GM12891 (cell line): ENCODE measurements around a stretch of chr7.

GRCh38 chr7:115094-115394 is 77.3 kb upstream of the FAM20C start:
- RRBS: no CpG with 5 or more reads among the region's 4 CpGs

DNA sequence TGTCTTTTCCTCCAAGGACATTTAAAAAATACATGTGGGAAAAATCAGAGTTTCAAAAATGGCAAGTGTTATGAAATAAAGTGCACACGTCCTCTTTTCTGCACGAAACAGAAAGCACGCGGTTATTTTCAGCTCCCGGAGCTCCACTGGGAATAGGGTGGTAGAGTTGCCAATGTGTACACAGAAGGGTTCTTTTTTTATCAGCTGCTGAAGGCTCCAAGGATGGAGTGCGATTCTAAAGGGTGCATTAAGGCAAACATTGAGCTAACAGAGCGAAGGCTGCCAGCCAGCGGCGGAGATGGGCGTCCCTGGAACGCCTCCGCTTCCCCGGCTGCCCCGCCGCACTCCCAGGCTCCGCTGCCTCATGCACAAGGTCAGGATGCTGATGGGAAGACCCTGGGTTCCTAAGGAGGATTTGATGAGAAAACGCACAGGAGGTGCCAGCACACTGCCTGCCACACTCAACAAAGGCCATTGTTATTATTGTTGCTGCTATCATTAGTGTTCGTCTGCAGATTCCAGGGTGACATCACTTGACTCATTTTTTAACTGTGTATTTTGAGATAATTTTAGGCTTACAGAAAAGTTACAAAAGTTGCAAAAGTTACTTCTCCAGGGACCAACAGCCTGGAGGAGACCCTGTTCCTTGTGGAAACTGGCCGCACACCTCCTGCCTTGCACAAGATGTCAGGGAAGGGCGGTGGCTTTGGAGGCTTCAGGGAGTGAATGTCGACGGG is 62.5 kb upstream of the FAM20C start:
- RRBS: no CpG with 5 or more reads among the region's 22 CpGs

GRCh38 chr7:149880-150329 is 42.5 kb upstream of the FAM20C start:
- RRBS: no CpG with 5 or more reads among the region's 23 CpGs

- RRBS: no CpG with 5 or more reads among the region's 28 CpGs
Observed at GRCh38 chr7:187047-187713, 5.2 kb upstream of the FAM20C start.

- RRBS: no CpG with 5 or more reads among the region's 16 CpGs
Observed at GRCh38 chr7:212969-213605, 20.7 kb downstream of the FAM20C start.

GRCh38 chr7:220399-220937 is 28.1 kb downstream of the FAM20C start:
- RRBS: no CpG with 5 or more reads among the region's 27 CpGs

DNA sequence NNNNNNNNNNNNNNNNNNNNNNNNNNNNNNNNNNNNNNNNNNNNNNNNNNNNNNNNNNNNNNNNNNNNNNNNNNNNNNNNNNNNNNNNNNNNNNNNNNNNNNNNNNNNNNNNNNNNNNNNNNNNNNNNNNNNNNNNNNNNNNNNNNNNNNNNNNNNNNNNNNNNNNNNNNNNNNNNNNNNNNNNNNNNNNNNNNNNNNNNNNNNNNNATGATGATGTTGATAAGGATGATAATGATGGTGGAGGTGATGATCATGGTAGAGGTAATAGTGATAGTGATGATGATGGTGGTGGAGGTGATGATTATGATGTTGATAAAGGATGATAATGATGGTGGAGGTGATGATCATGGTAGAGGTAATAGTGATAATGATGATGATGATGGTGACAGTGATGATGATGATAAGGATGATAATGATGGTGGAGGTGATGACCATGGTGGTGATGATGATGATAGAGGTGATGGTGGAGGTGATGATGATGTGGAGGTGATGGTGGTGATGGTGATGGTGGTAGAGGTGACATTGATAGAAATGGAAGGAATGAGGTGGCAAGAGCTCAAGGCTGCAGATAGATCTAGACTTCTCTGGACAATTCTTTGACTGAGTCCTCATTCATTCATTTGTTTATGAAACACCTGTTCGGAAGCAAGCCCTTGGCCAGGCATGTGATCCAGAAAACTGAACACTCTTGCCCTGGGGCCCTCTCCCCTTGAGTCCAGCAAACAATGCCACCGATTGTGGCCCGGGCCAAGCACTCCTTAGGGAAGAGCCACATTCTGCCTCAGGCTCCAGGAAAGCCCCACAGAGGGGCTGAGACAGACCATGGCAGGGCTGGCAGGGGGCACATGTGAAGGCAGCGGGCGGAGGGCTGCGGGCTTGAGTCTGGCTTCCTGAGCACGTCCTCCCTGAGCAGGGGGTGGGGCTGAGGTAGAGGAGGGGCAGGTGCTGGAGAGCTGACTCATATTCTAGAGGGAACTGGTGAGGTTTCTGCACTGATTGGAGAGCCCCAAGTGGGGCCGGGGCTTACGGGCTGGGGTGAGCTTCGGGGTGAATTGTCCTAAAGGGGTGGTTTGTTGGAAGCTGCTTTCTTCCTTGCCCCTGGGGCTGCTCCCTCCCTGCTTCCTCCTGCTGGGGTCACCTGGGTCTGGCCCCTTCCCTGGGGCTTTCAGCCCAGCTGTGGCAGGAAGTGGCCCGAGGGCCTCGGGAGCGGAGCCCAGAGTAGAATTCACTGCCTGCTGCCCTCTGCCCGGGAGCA is 48.1 kb downstream of the FAM20C start:
- RRBS: no CpG with 5 or more reads among the region's 14 CpGs

- RRBS: 37% methylated on average over 2 of the region's 46 CpGs
Observed at GRCh38 chr7:252716-253674, 37.0 kb upstream of the FOXL3 start.

DNA sequence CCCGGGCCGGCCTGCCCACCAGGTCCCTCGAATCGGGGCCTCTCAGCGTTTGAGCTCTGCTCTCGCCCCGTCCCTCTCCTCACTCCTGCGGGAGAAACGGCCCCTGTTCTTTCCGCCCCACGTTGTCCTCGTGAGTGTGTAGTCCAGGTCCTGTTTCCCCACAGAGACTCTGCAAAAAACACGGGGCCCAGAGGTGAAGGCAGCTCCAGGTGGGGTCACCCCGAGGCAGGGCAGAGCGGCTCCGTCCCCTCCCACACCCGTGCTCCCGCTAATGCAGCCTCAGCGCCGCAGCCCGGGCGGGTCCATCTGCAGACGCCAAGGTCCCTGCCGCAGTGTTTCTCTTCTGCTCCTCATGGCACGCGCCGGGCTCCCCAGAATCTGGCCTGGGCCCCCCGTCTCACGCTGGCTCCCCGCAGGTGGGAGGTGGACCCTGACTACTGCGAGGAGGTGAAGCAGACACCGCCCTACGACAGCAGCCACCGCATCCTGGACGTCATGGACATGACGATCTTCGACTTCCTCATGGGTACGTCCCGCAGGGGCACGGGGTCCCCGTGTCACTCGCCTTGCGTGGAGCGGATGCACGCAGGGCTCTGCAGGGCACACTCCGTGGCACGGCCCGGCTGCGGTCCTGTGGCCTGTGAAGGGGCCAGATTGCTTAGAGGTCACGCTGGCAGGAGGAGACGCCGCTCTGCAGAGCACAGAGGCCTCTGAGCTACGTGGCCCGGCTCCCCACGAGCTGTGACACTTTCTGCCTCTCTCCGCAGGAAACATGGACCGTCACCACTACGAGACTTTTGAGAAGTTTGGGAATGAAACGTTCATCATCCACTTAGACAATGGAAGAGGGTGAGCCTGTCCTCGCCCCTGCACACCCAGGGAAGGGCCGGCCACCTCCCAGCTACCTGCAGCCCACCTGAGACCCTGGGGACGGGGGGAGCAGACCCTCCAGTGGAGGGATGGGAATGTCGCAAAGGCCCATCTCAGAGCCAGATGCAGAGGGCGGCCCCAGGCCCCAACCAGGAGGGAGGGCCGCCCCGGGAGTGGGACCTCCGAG is 33.4 kb upstream of the FOXL3 start:
- RRBS: 96% methylated on average over 10 of the region's 67 CpGs

- RRBS: 74% methylated on average over 5 of the region's 22 CpGs
Observed at GRCh38 chr7:259076-259498, 30.9 kb upstream of the FOXL3 start.

- RRBS: no CpG with 5 or more reads among the region's 33 CpGs
Observed at GRCh38 chr7:260450-261188, 29.4 kb upstream of the FOXL3 start.

GRCh38 chr7:318291-319522 is 28.7 kb downstream of the FOXL3 start:
- RRBS: no CpG with 5 or more reads among the region's 30 CpGs

DNA sequence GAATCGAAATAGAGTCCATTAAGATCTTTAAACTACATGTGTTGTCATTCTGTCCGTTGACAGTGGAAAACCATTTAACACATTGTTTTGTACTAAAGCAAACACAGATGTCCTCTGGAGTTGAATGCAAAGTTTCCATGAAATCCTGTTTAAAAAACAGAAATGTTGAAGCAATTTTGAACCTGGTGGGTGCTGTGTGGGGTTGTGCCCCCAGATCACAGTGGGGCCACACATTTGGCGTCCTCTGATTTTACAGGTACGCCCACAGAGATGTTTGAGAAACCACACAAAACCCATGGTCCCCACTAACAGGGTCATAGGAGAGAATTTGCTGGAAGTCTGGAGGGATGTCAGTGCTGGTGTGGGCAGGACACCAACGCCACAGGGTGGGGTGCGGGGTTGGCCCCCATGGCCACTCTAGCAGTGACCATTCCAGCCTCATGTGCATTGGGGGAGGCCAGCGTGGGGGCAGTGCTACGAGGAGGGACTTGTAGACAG is 33.8 kb downstream of the FOXL3 start:
- RRBS: no CpG with 5 or more reads among the region's 8 CpGs

- RRBS: 96% methylated on average over 4 of the region's 16 CpGs
Observed at GRCh38 chr7:353691-353916, 63.6 kb downstream of the FOXL3 start.

DNA sequence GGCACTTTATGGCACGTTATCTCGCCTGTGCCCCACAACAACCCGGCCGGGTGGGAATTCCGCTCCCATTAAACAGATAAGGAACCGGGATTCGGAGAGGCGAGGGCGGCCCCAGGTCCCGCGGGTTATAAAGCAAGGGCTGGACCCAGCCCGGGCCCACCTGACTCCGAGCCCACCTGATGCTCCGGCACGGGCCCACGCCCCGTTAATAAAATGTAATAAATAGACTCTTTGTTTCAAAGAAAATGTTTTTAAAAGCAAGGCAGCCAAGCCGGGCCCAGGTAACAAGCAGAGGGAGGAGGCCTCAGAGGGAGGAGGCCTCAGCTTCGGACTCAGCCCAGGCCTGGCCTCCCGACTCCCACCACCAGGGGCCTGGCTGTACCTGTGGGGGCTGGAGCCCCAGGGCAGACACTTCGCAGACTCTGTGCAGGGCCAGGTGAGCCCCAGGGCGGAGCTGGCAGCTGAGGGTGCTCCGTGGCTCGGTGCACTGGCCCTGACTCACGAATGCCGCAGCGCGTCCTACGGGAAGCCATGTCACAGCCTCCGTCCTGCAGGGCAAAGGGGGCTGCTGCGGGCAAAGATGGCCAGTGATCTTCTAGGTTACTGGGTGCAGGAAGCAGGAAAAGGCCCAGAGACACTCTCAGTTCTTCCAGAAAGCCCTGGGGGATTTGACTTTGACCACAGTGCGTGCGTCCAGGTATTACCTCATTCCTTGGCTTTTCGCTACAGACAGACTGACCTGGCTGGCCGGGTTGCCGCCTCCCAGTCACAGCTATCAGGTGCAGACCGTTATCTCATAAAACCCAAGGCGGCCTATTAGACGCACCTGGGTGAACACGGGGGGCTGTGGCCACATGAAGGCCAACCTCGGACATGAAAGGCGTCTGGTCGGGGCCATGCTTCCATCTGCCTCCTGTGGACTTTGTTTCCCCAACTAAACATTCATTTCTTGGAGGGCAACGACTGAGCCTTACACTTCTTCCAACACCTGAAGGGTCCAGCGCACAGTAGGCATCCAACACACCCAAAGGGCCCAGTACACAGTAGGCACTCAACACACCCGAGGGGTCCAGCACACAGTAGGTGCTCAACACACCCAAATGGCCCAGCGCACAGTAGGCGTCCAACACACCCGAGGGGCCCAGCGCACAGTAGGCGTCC is 80.1 kb downstream of the FOXL3 start:
- RRBS: 72% methylated on average over 11 of the region's 51 CpGs

DNA sequence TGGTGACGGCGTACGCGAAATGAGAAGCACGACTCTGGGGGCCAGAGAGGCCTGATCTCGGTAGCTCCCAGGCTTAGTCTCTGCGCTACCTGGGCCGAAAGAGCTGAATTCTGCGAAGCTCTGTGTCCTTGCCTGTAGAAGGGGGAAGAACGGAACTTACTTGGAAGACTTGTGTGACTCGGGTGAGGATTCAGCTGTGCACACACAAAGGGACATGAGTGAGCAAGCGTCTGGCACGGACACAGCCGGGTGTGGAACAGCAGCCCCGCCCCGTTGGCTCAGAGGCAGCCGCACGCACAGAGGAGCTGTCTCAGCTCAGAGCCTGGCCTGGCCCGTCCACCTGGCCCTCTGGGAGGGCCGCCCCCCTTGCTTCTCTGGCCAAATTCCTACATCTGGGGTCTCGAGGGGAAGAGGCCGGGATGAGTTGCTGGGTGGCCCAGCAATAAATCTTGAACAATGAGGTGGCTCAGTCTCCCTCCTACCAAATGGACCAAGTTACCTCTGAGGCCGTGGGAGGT is 83.9 kb downstream of the PDGFA start:
- RRBS: no CpG with 5 or more reads among the region's 23 CpGs

DNA sequence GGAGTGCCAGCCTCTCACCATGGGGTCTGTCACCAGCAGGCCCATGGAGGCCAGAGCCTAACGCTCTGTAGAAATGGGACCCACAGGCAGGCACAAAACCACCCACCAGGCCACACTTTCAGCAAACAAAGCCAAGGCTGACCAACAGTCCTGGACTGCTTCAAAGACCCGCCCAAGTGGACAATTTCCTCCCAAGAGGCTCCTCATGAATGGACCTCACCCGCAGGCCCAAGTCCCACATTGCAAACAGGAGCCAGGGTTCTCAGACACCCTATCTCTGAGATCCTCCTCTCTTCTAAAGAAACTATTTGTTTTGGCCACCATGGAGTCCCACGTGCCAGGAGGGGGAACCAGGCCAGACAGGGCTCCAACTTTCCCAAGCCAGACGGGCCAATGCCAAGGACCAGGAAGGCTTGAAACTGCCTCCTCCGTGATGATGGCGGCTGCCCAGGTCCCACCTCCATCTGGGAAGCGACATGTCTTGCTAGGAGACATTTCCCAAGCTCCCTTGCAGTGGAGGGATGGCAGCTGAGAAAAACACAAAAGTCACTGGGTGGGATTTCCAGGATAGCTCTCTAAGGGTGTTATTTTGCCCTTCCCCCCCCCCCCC is 20.4 kb downstream of the PDGFA start:
- RRBS: no CpG with 5 or more reads among the region's 8 CpGs

DNA sequence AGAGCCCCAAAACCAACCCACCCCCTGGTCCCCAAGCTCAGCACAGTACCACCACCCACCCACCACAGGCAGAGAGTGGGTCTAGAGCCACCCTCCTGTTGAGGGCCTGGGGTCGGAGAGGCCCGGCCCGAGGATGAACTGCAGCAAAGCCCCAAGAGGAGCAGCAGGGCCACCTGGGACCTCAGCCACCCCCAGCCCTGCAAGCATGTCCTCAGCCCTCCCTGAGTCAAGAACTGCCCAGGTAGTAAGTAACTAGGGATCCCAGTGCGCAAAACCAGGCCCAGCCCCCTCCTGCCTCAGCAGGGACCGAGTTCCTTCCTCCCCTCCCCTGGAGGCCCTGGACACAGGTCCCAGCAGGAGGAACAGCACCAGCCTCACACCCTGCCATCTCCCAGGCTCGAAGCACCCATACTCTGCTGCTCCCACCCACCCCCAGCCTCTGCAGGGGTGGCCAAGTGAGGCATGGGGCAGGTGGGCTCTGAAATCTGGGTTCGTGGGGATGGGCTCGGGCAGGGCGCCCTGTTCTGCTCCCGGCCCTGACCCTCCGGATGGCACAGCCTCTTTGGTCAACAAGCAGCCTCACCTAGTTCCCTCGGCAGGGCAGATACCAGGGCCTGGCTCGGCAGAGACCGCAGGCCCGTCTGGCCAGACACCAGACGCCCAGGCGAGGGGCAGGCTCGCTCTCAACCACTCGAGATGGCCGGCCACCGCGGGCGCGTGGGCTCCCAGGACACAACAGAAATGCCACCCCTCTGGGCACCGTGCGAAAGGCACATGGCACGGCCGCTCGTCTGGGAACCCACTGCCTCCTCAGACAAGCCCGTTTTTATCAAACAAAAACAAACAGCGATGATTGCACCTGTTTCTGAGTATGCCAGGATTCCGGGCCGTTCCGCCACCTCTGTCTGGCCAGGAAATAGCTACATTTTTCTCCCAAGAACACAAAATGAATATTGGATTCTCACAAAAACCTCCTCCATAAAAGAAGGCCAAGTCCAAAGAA is 15.2 kb downstream of the PDGFA start:
- RRBS: no CpG with 5 or more reads among the region's 34 CpGs

- RRBS: 3% methylated on average over 27 of the region's 81 CpGs
Observed at GRCh38 chr7:517073-517798, 2.4 kb downstream of the PDGFA start.

- RRBS: no CpG with 5 or more reads among the region's 70 CpGs
Observed at GRCh38 chr7:521448-522223, 2.0 kb upstream of the PDGFA start.